Colic lymph node (tissue), 1 donor: ENCODE measurements around a stretch of chr19.

- PRO-cap: no peak
These were observed 1.5 kb upstream of the KLK4 start for GRCh38 chr19:50912659-50913101.

- PRO-cap: no peak
These were observed 4.2 kb downstream of the KLK5 start for GRCh38 chr19:50948629-50949112.

GRCh38 chr19:51119613-51119896 lies 5.2 kb upstream of the SIGLEC9 start:
- PRO-cap: no peak

DNA sequence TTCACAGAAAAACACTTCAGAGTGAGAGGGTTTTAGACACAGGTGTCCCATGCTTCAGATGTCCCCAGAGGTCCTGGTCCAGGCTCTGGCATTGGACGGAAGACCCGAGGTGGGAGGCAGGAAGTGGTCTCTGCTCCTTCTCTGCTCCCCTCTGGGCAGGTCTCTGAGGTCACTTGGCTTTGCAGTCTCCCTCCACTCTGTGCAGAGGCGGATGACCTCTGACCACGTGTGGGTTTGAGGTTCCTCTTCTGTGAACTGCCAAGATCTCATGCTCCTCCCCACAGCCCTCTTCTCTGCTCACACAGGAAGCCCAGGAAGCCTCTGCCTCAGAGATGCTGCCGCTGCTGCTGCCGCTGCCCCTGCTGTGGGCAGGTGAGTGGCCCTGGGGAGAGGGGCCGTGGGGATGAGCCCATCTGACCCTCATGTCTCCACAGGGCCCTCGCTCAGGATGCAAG lies 25.0 kb downstream of the SIGLEC7 start:
- PRO-cap: no peak

- PRO-cap: no peak
These were observed 10.1 kb upstream of the SIGLEC6 start for GRCh38 chr19:51541402-51542131.

- PRO-cap: no peak
These were observed 16.7 kb upstream of the SIGLEC6 start for GRCh38 chr19:51547712-51548948.

GRCh38 chr19:51651533-51652057 lies 5.0 kb upstream of the SIGLEC14 start:
- PRO-cap: no peak

DNA sequence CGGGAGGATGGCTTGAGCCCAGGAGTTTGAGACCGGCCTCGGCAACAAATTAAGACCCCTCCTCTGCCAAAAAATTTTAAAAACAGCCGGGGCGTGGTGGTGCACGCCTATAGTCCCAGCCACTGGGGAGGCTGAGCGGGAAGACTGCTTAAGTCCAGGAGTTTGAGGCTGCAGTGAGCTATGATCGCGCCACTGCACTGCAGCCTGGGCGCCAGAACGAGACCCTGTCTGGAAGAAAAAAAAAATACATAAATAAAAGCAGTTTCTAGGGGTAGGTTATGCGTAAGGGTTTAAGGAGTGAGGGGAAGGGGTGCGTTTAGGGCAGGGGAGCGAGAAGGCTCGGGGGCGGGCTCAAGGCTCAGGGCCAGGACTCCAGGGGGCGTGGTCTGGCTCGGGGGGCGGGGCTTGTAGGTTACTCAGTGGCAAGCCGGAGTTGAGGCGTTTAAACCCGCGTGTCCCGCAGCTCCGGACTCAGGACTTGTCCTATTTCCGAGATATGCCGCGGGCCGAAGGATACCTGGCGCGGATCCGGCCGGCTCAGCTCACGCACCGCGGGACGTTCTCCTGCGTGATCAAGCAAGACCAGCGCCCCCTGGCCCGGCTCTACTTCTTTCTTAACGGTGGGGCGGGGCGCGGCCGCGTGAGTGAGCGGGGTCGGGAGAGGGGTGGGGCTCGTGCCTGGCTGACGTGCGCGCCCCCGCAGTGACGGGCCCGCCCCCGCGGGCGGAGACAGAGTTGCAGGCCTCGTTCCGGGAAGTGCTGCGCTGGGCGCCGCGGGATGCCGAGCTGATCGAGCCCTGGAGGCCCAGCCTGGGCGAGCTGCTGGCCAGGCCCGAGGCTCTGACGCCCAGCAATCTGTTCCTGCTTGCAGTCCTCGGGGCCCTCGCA lies 10.7 kb downstream of the SPACA6 start:
- PRO-cap: bidirectional peak, plus-strand start at position 445 of the sequence, minus-strand start at position 331 of the sequence; bidirectional peak, plus-strand start at position 755 of the sequence, minus-strand start at position 616 of the sequence

- PRO-cap: no peak
These were observed 668 bp upstream of the HAS1 start for GRCh38 chr19:51724301-51725016.

DNA sequence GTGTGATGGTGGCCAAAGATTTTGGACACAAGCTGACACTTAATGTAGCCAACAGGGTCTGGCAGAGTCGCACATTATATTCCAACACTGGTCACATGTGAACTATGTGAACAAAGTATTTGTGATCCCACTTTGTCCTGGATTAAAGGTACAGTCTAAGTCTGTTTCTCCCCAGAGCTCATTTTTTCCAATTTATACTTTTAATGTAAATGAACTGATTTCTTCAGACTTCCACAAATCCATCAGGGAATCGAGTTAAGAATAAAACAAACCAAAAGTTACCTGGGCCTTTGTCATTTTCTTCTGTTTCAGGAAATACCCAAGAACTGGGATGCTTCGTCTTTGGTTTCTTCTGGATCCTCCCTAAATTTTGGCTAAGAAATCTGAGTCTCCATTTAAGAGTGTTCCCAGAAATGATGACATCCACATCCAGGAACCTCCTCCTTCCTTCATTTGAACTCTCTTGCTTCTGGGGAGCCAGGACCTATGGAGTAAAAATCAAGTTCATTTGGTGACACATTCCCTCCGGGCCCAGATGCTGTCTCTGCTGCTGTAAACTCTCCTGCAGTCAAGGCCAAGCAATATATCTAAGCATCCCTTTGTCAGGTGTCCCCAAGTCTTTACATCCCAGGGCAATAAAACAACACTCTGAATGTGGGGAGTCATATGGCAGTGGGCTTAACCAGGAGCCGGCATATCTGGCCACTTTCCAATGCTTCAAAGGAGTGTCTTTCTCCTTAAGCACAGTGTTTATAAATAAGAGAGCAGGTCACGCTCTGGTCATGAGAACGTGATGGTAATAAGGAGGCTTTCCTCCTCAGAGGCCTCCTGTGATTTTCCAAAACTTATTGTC lies 4.8 kb downstream of the ZNF649 start:
- PRO-cap: no peak

- PRO-cap: no peak
These were observed 12.9 kb downstream of the ZNF350 start for GRCh38 chr19:51973844-51974107.

GRCh38 chr19:52115638-52116346 lies 20.2 kb upstream of the ZNF841 start:
- PRO-cap: no peak

DNA sequence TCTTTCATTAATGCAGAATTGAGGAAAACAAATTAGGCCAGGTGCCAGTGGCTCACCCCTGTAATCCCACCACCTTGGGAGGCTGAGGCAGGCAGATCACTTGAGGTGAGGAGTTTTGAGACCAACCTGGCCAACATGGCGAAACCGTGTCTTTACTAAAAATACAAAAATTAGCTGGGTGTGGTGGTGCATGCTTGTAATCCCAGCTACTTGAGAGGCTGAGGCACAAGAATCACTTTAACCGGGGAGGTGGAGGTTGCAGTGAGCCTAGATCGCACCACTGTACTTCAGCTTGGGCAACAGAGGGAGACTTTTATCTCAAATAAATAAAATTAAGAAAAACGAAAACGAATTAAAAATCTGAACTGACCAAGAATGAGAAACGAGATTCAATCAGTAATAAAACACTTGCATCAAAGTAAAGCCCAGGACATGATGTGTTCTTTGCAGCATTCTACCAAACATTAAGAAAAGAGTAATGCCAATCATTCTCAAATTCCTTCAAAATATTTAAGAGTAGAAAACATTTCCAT lies 33.9 kb upstream of the ZNF766 start:
- PRO-cap: no peak

DNA sequence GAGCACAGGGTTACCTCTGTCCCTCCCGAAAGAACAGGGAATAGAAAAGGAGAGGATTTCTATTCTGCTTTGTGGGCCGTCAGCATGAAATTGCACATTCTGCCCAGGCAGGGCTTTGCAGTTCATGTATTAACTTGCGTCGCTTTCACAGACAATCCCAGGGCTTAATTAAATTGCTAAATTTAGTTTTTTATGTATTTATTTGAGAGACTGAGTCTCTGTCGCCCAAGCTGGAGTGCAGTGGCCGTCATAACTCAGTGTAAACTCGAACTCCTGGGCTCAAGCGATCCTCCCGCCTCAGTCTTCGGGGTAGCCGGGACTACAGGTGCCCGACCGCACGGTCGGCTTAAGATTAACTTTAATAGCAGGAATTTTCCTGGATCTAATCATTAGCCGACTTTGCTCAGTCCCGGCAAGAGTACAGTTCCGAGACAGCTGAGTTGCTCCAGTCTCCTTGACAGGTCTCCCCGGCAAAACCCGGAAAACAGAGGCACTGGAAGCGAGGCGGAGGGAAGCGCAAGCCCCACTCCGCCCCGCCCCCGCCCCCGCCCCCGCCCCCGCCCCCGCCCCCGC lies 363 bp upstream of the ZNF480 start:
- PRO-cap: bidirectional peak, plus-strand start outside the sequence, minus-strand start at position 486 of the sequence

DNA sequence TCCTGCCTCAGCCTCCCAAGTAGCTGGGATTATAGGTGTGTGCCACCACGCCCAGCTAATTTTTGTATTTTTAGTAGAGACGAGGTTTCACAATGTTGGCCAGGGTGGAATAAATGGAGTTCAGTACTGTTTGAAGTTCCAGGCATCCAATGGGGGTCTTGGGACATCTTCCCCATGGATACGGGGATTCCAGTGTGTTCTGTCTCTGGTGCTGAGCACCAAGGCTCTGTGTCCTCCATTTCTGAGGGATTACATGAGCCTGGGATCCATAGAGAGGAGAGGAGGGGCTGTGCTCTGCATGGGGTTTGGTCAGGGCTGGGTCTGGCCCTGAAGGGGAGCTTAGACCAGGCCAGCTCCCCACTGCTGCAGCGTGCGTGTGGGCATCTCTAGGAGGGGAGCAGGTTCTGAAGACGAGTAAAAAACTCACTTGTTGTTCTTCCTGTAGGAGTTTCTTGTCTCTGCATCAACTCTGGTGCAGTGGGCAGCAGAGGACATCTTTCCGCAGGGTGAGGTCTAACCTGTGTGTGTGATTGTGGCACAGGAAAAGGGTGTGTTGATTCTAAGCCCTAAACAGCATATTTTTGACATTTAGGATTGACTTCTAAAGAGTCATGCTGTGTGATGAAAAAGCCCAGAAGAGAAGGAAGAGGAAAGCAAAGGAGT lies 3.0 kb downstream of the ZNF480 start:
- PRO-cap: no peak

DNA sequence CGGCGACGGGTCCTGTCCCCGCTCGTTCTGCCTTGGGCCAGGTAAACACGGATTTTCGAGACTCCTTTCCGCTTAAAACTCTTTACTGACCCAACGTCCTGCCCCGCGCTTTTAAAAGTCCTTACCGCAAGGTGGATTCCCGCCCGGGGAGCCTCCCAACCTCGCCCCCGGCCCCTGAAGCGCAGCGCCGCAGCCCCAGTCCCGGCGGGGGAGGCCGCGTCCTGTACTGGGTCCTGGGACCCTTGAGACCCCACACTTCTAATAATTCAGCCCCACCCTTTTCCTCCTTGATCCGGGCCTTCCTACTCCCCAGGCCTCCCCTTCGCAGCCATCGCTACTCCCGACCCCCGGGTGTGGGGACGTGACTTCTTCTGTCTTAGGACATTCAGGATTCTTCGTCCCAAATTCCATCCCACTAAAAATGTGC lies 436 bp downstream of the ZNF610 start:
- PRO-cap: no peak

DNA sequence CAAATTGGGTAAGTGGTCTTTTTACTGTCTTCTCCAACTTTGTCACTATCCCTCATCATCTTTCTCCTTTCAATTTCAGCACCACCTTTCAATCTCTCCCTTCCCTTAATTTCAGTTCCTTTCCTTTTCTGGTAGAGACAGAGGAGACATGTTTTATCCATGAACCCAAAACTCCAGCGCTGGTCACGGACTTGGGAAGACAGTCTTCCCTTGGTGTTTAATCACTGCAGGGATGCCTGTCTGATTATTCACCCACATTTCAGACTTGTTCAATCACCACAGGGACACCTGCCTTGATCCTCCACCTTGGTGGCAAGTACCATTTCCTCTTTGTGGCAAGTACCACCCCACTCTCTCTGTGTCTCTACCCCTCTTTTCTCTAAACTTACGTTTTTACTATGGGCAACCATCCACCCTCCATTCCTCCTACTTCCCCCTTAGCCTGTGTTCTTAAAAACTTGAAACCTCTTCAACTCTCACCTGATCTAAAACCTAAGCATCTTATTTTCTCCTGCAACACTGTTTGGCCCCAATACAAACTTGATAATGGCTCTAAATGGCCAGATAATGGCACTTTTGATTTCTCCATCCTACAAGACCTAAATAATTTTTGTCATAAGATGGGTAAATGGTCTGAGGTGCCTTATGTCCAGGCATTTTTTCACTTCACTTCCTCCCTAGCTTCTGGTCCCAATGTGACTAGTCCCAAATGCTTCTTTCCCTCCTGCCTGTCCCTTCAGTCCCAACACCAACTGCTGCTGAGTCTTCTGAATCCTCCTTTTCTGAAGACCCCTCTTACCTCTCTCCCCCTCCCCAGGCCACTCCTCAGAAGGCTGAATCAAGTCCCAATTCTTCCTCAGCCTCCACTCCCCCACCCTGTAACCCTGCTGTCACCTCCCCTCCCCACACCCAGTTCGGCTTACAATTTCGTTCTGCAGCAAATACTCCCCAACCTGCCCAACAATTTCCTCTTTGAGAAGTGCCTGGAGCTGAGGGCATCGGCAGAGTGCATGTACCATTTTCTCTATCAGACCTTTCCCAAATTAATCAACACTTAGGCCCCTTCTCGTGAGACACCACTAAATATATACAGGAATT lies 51.5 kb downstream of the ZNF701 start:
- PRO-cap: no peak

DNA sequence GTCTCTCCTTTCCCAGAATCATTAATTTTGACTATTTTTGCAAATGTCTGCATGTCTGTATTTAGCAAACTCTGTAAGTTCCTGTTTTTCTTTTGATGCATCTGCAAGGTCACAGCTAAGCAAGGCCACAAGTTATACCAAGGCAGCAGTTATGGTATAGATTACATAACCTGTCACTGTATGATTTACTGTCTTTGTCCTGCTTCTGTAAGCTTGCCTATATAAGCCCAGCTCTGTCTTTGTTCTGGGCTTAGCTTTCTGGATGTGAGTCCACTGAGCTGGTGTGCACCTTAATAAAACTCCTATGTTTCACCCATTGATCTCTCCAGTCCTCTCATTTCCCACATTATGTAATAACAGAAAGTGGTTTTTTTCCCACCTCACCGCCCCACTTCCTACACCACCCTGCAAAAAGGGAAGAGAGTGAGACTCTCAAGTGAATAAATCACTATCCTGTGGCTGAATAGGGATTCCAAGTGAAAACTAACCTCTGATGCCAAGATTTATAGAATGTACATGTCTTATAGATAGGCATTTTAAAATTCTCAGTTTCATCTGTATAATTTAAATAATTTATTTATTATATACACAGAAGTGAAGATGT lies 43.4 kb downstream of the ENSG00000269825 start:
- PRO-cap: no peak

DNA sequence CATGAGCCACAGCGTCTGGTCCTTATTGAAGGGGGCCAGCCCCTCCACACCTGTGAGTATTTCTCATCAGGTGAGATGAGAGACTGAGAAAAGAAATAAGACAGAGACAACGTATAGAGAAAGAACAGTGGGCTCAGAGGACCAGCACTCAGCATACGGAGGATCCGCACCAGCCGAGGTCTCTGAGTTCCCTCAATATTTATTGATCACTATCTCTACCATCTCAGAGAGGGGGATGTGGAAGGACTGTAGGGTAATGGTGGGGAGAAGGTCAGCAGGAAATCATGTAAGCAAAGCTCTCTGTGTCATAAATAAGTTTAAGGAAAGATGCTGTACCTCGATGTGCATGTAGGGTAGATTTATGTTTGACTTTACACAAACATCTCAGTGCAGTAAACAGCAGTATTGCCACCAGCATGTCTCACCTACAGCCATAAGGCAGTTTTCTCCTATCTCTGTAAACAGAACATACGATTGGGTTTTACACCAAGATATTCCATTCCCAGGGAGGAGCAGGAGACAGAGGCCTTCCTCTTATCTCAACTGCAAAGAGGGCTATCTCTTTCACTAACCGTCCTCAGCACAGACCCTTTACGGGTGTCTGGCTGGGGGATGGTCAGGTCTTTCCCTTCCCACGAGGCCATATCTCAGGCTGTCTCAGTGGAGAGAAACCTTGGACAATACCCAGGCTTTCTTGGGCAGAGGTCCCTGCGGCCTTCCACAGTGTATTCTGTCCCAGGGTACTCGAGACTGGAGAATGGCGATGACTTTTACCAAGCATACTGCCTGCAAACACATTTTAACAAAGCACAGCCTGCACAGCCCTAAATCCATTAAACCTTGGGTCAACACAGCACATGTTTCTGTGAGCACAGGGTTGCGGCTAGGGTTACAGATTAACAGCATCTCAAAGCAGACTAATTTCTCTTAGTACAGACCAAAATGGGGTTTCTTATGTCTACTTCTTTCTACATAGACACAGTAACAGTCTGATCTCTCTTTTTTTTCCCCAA lies 11.0 kb downstream of the ZNF611 start:
- PRO-cap: no peak

GRCh38 chr19:52733751-52734914 lies 711 bp downstream of the ZNF611 start:
- PRO-cap: no peak